Vein endothelial cell (primary cell): ENCODE data around the genes TAS2R16 and ASB15.

DNA sequence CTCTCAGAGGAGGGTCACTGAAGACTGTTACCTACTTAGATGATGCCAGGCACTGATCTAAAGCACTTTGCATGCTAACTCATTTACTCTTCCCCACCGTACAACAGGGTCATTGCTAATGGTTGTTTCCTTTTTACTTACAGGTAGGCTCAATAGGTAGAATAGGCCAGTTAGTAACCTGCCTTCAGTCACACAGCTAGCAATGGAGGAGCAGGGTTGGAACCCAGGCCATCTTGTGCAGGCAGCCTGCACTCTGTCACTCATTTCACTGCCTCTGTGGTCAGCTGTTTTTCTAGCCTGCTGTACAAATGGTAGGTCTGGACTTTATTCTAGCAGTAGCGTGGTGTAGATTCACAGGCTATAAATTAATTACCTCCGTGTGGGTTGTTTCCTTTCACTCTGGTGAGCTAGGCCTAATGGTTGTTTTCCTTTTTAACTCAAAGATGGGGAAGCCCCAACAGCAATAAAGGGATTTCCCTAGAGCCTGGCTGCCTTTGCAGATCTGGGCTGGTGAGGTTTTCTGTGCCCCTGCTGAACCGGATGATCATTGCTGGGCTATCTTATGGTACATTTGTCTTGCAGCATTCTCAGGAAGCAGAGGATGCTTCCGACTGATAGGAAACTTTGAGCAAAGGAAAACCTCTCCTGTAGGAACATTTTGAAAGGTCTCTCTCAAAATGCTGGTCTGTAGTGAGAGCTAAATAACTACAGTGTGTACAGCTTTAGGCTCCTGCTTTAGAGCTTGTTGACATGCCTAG, 157.2 kb downstream of the ST7 start:
- CAGE, long polyA plus RNA, result no peak

GRCh38 chr7:119472391-119472699, 800.6 kb upstream of the KCND2 start:
- CAGE, long polyA plus RNA, result no peak

DNA sequence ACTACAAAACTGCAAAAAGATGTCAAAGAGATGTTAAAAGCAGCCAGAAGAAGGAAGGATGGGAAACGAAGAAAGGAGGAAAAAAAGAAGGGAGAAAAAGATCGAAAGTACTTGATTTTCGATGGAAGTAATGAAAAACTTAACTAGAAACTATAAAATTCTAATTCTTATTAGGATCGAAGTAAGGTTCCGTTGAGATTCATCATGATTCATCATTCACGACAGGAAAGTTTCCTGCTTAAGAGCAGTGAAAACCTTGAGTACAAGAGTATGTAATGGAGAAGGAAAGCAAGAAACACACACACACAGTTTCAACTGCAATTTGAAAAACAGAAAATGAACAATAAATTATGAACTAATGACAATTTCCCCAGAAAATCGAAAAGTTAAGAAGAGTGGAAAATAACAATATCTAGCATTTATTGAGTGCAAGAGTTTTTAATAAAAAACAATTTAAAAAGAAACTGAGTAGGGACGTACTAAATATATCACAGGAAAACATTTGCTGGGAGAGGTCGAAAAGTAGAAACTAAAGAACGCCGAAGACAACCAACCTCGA, 1.1 kb upstream of the ING3 start:
- CAGE, long polyA plus RNA, result no peak

- CAGE, long polyA plus RNA, result no peak
Observed at GRCh38 chr7:121079353-121080547, 91.2 kb downstream of the CPED1 start.

DNA sequence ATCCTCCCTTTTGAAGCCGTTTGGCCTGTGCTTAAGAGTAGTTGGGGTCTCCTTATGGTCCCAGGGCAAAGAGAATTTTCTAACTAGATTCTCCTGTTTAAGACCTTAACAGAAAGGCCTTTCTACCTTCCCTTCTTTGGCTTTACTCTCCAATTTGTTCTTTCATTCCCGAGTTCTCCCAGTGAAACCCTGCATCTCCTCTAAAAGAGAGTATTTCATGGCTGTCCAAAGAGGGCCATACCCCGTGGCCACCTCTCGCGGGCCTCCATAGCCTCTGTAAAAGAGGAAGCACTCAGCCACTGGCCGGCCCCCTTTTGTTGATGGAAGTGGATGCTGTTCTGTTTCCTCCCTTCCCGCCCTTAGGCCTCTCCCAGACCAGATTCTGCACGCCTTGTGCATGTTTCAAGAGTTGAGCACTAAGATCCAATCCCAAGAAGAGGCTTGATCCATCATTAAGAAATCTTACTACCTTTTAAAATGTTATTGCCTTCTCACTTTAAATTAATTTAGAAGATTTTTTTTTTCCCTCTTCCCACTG, 6.7 kb upstream of the FEZF1 start:
- CAGE, long polyA plus RNA, result no peak

DNA sequence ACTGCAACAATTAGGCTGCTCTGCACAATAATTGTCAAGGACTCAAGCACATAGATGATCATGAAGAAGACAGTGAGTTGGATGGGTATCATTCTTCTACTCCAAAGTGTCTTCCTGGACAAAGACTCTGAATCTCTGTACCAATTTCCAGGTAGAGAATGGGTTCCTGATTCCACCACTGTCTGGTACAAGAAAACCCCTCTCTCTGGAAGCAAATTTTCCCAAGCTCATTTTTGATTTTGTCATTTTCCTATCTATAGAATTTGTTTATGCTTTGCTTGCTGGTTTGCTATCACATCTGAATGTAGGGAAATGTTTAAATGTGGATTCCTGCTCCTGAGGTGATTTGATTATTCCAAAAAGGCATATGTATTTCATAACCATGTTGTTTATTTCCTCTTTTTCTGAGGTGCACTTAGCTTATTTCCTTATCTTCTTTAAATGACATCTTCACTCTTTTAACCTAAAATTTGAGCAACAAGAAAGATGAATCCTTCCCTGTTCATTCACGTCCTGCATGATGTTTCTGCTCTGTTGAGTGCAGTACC, at the start of gene TAS2R16:
TAS2R16 (minus strand) TSS at position 158 of the 548 bp plus-strand sequence.
- CAGE, long polyA plus RNA, result no peak

DNA sequence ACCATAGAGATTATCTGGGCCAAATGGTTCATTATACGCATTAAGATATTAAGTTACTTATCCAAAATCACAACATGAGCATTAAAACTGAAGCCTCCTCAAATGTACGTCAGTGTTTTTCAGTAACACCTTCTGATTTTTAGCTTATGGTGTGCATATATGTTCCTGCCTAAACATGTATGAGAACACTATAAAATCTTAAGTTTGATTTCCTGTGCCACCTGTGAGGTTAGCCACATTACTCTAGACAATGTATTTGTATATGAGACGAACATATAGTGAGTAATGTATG, 103.1 kb downstream of the IQUB start:
- CAGE, long polyA plus RNA, result no peak

DNA sequence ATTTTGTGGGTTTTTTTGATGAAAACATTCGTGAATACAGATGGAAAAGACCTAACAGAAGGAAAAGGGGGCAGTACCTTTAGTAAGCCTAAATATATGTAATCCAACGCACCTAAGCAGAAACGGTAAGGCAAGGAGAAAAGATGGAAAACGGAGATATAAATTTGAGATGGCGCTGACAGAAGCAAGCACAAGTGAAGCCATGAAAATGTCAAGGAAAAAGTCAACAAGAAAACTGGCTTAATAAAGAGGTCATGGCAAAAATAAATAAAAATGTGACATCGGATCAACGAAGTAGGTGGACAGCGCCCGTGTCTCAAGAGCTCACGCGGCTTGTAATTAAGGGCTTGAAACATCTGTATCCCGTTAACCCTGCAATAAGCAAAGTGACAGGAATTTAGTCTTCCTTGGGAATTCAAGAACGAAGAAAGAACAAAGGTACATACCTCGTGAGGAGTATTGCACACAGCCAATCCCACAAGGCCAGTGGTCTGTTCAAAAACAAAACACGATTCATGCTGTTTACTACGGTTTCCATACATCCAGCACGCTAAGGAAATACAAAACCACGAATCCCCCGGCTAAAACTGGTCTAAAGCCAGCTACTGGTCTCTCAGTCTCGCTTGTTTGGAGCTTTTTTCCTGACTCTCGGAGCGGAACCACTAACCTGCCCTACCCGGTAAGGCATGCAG, 514 bp downstream of the NDUFA5 start:
- CAGE, long polyA plus RNA, result no peak

DNA sequence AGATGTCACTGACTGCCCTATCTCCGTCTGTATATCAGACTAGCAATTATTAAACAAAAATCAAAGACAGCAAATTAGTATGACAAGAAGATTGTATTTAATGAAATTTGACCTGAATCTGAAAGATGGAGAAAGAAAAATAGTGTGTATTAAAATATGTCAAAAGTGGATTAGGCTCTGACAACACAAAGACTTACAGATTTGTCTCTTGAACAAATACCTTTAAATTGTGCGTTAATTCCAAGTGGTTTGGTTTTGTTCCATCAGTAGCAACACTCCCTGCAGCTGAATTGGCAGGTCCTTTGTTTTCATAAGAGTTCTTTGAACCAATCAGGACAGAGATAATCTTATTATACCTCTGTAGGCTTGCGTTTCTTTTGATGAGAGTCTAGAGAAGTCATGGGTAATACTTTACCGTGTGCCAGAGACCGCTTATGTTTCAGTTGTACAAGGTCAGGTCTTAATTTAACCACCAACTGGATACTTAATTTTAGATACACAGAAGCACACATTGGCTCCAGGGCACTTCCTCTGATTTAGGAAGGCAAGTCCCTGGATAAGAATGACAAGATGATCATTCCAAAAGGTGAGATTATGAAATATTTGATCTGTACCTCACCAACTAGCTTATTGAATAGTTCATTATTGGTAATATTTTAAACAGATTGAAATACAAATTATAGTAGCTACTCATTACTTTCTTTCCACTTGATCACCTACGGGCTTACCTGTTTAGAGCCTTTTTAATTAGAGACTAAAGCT, at the start of gene ASB15:
ASB15 (plus strand) TSS at position 493 of the 762 bp plus-strand sequence.
- CAGE, long polyA plus RNA, result no peak

- CAGE, long polyA plus RNA, result no peak
Observed at GRCh38 chr7:123657978-123658413, 2.3 kb downstream of the LMOD2 start.

DNA sequence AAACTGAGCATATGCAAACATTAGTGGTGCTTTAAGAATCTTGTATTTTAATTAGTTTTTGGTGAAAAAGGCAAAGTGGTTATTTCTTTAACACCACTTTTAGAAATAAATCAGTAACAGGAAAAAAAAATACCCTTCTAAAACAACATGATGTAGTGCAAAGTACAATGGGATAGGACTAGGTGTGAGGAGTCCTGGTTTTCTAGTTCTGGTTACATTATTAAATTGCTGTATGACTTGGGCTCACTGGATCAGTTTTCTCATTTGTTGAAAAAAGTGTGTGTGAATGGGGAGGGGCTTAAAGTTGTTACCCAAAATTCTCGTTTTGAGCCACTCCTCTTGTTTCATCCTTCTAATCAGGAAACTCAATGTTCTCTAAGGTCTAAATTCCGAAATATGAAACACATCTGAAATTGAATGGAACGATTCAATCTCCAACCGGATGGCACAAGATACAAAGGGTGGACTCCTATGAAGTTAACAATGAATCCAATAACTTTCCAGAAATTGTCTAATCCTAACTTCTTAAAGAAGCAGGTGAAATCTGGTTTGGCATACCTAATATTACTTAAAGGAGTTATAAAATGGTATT, 1.7 kb downstream of the WASL start:
- CAGE, long polyA plus RNA, result no peak

DNA sequence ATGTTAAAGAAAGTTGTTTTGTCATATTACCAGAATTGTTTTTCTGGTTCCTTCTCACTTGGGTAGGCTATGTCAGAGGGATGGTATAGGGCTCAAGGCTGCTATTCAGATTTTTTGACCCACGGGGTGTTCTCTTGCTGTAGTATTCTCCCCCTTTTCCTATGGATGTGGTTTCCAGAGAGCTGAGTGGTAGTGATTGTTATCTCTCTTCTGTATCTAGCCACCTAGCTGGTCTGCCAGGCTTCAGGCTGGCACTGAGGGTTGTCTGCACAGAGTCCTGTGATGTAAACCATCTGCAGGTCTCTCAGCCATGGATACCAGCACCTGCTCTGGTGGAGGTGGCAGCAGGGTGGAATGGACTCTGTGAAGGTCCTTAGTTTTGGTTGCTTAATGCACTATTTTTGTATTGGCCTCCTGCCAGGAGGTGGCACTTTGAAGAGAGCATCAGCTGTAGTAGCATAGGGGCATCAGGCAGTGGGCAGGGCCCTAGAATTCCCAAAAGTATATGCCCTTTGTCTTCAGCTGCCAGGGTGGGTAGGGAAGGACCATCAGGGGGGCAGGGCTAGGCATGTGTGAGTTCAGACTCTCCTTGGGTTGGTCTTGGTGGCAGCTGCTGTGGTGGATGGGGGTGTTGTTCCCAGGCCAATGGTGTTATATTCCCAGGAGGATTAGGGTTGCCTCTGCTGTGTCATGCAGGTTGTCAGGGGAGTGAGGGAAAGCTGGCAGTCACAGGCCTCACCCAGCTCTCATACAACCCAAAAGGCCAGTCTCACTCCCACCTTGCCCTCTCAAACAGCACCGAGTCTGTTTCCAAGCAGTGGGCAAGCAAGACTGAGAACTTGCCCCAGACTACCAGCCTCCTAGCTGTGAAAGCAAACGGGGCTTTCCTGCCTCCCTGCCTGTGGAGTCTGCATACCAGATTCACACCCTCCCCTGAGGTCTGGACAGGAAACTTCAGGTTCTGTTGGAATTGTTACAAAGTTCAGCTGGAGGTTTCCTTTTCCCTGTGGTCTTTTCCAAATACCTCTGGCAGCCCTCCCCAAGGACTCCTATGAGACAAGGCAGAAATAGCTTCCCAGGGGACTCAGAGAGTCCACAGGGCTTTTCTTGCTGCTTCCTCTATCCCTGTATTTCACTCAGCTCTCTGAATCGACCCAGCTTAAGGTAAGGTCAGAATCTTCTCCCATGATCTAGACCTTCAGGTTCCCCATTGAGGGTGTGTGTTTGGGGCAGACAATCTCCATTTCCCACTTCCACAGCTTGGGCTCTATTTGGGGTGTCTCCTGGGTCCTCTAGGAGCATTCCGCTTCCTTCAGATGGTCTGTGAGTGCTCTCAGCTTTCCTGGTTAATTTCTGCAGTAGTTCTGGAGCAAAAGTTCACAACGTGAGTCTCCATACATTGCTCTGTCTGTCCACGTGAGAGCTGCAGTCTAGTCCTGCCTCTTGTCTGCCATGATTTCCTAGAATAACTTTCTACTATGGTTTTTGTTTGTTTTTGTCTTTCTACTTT, 1.3 kb downstream of the HYAL4 start:
- CAGE, long polyA plus RNA, result no peak

DNA sequence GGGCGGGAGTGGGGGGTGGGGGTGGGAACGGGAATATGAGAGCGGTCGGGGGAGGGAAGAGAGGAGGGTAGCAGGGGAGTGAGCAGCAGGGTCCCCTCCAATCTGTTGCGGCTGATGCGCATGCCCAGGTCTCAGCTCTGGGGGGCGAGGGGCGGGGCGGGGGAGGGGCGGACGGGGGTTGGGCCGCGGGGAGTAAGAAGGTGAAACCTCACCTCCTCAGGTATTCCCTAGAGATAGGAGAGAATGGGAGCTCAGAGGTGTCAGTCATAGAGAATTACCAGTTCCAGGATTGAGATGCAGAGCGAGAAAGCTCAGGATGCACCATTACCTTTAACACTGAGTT, 585 bp upstream of the GPR37 start:
- CAGE, long polyA plus RNA, result no peak

DNA sequence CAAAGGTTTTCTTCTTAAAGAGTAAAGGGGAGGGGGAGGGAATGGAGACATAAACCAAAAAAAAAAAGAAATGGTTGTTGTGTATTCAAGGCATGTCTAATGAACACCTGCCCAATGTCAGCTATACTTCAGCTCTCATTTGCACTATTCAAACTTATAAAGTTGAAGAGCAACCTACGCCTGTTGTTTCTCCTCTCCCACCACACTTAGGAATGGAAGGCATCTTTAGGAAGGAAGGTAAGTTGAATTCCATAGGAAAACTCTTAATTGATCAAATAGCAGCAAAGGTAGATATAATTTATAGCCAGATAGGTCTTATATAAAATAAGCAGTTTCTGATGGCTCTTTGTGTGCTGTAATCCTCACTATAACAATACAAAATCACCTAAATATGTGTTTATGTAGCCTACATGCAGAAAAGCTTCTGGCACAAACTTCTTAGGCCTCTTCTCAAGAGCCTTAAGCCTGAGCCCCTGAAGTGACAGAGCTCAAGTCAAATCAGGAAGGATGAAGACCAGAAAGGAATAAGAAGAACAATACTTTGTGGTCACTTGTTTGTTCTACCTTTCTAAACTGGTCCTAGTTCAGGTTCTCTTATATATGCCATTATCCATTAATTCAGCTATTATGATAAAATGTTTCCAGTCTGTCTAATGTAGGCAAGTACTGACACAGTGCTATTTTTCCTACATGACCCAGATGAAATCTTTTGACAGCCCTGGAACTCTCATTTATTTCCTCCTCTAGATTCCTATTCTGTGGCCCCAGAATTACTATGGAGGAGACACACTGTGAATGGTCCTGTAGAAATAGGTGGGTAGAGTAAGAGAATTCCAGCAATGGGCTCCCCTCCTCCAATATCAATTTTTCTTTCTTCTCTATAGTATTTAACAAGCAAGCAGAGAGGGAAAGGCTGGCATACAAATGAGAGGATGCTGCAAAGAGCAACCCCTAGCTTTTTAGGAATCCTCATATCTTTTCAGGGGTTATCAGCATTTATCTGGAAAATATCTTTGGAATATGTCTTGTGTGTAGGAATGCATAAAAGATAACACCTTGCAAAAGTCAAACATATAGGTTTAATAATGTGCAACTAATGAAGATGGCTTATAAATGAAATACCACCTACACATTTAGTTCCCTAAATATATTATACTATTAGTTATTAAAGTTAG, 23.1 kb downstream of the ZNF800 start:
- CAGE, long polyA plus RNA, result no peak

- CAGE, long polyA plus RNA, result no peak
Observed at GRCh38 chr7:127884267-127884938, 146.8 kb downstream of the LRRC4 start.

DNA sequence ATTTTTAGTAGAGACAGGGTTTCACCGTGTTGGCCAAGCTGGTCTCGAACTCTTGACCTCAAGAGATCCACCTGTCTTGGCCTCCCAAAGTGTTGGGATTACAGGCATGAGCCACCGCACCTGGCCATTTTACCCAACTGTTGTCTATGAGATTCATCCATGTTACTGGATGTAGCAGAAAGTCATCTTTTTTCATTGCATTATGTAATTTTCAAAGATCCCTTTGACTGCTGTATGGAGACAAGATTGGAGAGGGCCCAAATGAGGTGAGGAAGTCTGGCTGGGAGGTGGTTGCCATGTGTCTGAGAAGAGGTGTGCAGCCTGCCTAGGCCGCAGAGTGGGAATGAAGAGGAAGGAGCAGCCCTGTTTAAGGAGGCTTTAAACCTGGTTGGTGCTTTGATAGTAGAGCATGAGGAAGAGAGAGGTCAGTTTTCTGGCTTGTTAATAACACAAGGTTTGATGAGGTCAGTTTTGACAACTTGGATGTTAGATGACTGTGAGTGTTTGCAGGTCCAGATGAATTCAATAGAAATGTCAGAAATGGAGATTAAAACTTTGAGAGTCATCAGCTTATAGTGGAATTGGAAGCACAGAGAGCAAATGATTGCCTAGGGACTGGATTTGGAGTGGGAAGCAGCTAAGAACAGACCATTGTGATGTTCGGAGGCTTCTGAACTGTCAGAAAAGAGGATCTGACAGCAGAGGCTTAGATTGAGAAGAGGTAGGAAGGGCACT, 58.3 kb downstream of the LRRC4 start:
- CAGE, long polyA plus RNA, result no peak

- CAGE, long polyA plus RNA, result no peak
Observed at GRCh38 chr7:127975802-127976576, 55.2 kb downstream of the LRRC4 start.

GRCh38 chr7:128103233-128104504, 72.4 kb upstream of the LRRC4 start:
- CAGE, long polyA plus RNA, result no peak

DNA sequence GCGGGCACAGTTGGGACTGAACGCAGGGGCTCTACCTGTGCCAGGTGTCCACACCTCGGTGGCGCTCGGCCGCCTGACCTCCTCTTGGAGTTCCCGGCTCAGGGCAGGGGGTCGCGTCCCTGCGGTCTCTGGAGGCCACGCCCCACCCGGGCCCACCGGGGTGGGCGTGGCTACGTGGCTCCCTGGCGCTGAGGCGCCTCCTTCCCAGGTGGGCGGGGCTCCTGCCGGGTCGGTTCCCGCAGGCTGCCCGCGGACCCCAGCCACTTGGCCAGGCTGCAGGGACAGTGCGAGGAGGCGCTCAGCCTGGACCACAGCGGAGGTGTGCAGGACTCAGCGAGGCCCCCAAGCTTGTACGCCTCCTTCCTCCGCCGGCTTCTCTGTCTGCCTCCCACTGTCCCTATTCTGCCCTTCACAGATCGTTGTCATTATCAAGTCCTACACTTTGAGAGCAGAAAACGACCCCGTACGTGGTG, 39.8 kb upstream of the LEP start:
- CAGE, long polyA plus RNA, result no peak

GRCh38 chr7:128457489-128457986, 1.9 kb downstream of the HILPDA start:
- CAGE, long polyA plus RNA, result no peak